BJ (cell line): ENCODE data around the genes MAB21L1, CCDC169, SUPT20H and POSTN.

- CAGE, long polyA plus RNA: no peak
- RRBS: no CpG with 5 or more reads among the region's 79 CpGs
These were observed 256.7 kb upstream of the STARD13 start for GRCh38 chr13:33541875-33543118.

GRCh38 chr13:33676638-33677370 is 141.1 kb upstream of the RFC3 start:
- CAGE, long polyA plus RNA: no peak
- RRBS: no CpG with 5 or more reads among the region's 5 CpGs

DNA sequence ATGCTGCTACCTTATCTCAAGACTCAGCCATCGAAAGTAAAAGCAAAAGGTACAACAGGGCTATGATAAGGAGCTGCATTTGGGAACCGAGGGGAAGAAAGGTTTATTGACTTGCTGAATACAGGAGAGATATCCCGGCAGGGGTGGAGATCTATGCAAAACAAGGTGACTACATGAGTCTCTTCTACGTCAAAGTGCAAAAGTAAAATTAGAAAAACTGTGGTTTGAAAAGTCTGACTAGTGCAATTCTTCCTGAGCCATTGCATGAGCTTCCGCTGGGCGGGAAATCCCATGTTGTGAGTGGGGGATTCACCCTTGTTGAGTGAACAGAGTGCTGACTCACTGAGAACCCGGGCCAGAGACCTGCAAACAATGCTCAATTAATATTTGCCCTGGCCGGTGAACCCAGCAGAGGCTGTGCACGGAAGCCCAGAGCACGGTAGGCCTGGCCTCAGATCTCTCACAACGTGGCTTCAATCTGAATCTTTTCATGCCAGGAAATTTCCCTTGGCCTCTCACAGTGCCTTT is 138.7 kb upstream of the RFC3 start:
- CAGE, long polyA plus RNA: no peak
- RRBS: no CpG with 5 or more reads among the region's 11 CpGs

DNA sequence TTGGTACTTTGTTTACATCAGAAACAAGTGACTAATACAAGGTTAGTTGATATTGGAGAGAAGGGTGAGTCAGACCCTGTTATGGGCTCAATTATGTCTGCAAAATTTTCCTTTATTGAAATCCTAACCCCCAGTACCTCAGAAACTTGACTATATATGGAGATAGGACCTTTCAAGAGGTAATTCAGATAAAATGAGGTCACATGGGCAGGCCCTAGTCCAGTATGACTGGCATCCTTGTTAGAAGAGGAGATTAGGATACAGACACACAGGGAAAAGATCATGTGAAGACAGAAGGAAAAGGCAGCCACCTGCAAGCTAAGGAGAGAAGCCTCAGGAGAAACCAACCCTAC is 226.8 kb downstream of the RFC3 start:
- CAGE, long polyA plus RNA: no peak

- CAGE, long polyA plus RNA: no peak
- RRBS: no CpG with 5 or more reads among the region's 10 CpGs
These were observed 344.3 kb downstream of the RFC3 start for GRCh38 chr13:34161852-34163076.

DNA sequence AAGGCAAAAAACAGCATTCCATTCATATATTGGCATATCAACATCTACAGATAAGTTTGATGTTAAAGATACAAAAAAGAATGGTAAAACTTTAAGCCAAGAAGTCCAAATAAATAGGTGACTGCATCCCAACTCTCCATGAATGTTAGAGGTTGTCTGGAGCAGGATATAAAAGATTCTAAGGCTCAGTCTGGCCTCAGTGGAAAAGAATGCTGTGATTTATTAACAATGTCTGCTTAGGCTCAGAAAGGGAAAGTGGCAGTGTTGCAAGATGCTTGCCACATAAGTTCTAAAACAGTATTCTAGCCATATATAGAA is 179.8 kb upstream of the NBEA start:
- CAGE, long polyA plus RNA: no peak

- CAGE, long polyA plus RNA: no peak
- RRBS: 2% methylated on average over 46 of the region's 87 CpGs
These were observed 806 bp downstream of the NBEA start for GRCh38 chr13:34942597-34943554.

- CAGE, long polyA plus RNA: no peak
- RRBS: no CpG with 5 or more reads among the region's 3 CpGs
These were observed 182.0 kb downstream of the NBEA start for GRCh38 chr13:35124113-35124394.

GRCh38 chr13:35476107-35476995 is at the start of gene MAB21L1:
TSS of gene MAB21L1 (minus strand) at chr13:35476689.
- CAGE, long polyA plus RNA: start-site peak on the minus strand at chr13:35476634-35476692, 468 and 370 reads in 2 replicates; start-site peak on the plus strand at chr13:35476690-35476848, 67 and 45 reads in 2 replicates
- RRBS: 6% methylated on average over 2 of the region's 30 CpGs

DNA sequence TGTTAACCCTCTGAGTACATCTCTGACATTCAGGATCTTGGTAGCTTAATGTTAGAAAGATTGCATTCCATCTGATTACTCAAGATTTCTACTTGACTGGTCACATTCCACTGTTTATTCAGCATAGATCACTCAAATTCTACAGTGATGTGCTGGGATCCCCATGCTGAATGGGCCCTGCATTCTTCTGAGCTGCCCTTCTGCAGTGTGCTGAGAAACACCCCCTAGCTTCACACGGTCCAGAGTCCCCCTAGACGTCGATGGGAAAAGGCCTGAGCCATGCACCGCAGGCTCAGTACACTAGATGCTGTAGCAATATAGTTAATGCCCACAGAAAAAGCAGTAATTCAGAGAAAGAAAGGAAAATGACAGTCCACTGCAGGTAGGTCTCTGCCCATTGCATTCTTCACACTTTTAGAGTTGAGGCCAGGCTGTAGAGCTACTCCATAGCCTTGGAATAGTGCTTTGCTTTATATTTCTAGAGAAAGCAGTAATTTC is 295.6 kb upstream of the MAB21L1 start:
- CAGE, long polyA plus RNA: no peak
- RRBS: no CpG with 5 or more reads among the region's 4 CpGs

- CAGE, long polyA plus RNA: no peak
- RRBS: no CpG with 5 or more reads among the region's 33 CpGs
These were observed 5.5 kb downstream of the DCLK1 start for GRCh38 chr13:36125605-36126196.

DNA sequence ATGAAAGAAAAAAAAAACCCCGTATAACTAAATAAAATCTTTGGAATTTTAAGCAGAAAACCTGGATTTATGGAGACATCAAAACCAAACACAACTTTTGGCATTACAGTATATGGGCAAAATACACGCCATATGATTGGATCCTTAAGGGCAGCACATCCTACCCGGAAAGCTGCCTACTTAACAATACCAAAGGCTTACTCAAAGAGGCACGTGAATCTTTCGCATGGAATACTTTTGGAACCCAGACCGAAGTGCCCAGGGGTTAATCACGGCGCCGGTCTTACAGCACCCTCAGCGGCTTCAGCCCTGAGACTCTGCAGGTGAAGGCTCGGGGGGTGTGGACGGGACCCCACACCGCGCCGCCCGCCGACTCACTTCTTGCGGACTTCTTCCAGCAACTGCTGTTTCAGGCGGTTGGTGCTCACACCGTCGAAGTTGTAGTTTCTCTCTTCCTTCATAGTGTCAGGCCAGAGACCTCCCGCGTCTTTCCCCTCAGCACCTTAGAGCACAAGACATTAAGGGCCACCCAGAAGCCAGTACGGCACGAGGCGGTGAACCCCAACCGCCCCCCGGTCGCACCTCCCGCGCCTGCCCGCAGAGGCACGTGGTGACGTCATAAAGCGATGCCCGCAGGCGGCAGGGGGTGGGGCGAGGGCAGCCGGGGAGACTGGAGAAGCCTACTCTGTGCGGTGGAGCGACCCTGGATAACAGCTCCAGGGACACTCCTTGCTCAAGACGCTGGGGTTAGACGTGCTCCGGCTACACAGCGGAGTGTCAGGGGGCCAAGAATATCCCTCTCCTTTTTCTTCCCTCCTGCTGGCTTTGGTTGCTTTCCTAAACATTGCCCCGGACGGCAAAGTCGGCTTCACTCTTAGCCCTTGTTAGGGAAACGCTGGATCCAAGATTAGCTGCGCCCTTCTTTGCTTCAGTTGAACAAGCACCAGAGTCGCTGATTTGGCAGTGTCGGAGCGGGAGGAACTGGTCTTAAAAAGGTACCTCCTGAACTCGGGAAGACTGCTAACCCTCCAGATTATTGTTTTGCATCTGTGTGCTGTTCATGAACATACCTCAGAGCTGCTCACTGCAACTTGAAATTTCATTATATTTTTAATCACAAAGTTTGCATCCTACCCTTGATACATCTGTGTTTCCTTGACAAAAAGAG is at the start of gene CCDC169:
Gene CCDC169, minus strand, starts transcription at position 556 of the 1,168 bp plus-strand sequence.
- CAGE, long polyA plus RNA: no peak
- RRBS: 2% methylated on average over 21 of the region's 54 CpGs

DNA sequence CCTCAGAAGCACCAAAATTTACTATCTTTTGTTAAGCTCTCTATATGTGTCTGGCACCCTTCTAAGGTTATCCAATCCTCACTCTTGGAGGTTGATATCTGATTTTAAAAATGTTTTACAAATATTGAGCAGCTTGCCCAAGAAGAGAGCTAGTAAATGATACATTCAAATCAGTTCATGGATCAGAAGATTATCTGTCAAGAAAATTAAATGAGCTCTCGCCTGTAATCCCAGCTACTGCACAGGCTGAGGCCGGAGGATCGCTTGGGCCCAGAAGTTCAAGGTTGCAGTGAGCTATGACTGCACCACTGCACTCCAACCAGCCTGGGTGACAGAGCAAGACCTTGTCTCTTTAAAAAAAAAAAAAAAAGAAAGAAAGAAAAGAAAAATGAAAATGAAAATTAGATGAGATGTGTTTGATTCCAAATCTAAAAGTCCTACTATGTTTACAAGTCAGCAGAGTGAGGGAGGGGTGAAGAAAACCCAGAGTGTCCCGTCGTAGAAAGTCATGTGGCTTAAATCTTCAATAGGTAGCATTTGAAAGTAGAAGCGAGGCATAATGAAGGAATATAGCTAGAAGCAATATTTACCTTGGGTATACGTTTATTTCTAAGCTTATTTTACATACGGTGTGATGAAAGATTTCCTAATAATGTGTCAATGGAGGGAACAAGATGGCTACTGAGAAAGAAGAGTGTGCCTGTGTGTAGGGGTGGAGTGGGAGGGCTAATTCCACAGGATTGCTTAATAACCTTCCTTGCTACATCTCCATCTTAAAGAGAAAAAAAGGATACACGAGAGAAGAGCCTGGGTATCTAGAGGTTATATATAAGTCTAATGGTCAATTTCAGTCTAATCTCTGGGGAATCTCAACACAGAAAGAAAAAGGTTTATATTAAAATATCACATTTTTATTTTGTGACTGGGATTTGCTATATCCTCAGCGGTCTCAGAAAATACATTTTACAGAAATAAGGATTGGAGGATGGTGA is 2.2 kb downstream of the SPART start:
- CAGE, long polyA plus RNA: no peak
- RRBS: no CpG with 5 or more reads among the region's 10 CpGs

- CAGE, long polyA plus RNA: no peak
- RRBS: no CpG with 5 or more reads among the region's 12 CpGs
These were observed 1.2 kb downstream of the SPART start for GRCh38 chr13:36344914-36345402.

DNA sequence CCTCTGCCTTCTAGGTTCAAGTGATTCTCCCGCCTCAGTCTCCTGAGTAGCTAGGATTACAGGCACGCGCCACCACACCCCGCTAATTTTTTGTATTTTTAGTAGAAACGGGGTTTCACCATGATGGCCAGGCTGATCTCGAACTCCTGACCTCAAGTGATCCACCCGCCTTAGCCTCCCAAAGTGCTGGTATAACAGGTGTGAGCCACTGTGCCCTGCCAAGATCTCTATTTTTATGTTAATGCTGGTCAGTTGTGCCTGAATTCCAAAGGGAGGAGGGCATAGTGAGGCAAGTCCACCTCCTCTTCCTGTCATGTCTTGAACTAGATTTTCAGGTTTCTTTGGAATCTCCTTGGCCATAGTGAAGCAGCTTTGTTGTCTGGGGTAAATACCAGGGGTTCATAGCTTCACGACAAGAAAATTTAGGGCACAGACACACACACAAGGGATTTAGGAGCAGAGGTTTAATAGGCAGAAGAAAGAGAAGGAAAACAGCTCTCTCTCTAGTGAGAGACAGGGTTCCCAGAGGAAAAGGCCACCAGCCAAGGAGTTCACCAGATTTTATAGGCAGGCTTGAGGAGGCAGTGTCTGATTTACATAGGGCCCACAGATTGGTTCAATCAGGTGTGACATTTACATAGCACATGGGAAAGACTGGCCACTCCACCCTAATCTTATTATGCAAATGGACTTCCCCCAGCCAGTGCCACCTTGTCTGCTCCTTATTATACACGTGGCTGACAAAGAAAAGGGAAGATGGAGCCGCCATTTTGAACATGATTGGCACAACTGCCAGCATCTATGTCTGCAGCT is 57.0 kb upstream of the RFXAP start:
- CAGE, long polyA plus RNA: no peak
- RRBS: no CpG with 5 or more reads among the region's 10 CpGs

GRCh38 chr13:37058806-37060098 is at the start of gene SUPT20H:
TSS of gene SUPT20H (minus strand) at chr13:37059688.
- CAGE, long polyA plus RNA: start-site peak on the minus strand at chr13:37059609-37059653, 199 and 79 reads in 2 replicates
- RRBS: 2% methylated on average over 22 of the region's 82 CpGs

GRCh38 chr13:37598543-37599004 is at the start of gene POSTN:
TSS of gene POSTN (minus strand) at chr13:37598768.
- CAGE, long polyA plus RNA: start-site peak on the minus strand at chr13:37598764-37598771, 5,991 and 6,318 reads in 2 replicates
- RRBS: no CpG with 5 or more reads among the region's 6 CpGs

DNA sequence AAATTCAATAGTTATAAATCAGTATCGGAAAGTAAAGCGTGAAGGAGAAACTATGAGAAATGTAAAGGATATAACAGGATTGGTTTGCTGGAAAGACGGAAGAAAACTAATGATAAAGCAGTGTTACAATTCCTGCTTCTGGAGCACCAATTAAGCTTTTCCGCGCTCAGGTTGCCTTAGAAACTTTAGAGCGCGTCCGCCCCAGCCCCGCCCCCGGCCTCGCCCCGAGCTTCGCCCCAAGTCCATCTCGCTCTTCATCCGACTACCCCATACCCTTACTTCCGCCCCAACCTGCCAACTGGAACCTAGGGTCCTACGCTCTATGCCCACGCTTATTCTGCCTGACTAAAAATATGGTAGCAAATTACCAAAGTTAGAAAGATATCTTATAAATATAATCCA is 374 bp upstream of the UFM1 start:
- CAGE, long polyA plus RNA: no peak
- RRBS: no CpG with 5 or more reads among the region's 18 CpGs

DNA sequence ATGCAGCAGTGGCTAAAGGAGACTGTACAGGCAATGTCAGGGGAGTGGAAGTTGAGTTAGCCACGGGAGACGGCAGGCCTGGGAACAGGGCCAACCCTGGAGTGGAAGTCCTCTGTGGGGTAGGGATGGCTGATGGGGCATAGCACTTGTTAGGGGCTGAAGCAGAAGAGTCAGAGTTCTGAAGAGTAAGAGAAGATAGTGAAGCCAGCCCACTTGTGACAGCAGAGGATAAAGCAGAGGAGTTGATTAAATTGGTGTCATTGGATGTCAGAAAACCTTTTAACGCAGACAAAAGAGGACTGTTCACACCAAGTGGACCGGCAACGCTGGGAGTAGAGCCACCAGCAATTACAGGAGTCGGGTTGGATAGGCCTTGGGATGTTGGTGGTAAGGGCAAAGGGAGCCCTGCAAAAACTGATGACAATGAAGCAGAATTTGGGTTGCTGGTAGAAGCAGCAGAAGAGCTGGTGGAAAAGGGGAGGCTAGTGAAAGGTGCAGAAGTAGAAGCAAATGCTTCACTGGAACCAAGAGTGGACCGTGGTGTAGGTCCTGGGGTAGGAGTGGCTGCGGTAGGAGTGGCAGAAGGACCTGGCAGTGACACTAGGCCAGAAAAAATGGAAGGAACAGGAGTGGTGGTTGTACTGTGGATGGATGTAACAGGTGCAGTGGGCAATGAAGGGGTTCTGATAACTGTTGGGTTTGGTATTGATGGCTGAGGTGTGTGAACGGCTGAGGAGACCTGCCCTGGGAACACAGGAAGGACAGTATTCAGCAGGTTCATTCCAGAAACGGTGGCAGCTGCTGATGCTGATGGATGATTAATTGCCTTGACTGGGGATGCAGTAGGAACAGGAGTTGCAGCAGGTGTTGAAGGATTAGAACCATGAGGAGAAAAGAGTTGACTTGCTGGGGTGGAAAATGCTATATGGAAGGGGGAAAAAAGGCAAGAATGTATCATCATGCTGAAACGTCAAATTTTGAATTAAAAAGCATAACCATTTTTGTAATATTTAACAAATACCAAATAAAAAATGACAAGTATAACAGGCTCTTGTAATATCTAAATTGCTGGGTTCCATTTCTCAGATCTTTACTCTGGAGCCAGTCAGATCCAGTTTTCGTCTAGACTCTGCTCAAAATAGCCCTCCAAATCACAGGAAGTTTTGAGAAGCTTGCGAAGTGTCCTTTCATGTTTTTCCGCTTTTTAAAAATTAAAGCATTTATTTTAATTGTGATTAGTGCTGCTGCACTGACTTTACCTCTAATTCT is 23.4 kb upstream of the STOML3 start:
- CAGE, long polyA plus RNA: no peak
- RRBS: no CpG with 5 or more reads among the region's 14 CpGs

- CAGE, long polyA plus RNA: no peak
- RRBS: no CpG with 5 or more reads among the region's 2 CpGs
These were observed 16.4 kb downstream of the PROSER1 start for GRCh38 chr13:39021458-39021982.